ENCODE measurements around the genes TECPR2 and RCOR1.

DNA sequence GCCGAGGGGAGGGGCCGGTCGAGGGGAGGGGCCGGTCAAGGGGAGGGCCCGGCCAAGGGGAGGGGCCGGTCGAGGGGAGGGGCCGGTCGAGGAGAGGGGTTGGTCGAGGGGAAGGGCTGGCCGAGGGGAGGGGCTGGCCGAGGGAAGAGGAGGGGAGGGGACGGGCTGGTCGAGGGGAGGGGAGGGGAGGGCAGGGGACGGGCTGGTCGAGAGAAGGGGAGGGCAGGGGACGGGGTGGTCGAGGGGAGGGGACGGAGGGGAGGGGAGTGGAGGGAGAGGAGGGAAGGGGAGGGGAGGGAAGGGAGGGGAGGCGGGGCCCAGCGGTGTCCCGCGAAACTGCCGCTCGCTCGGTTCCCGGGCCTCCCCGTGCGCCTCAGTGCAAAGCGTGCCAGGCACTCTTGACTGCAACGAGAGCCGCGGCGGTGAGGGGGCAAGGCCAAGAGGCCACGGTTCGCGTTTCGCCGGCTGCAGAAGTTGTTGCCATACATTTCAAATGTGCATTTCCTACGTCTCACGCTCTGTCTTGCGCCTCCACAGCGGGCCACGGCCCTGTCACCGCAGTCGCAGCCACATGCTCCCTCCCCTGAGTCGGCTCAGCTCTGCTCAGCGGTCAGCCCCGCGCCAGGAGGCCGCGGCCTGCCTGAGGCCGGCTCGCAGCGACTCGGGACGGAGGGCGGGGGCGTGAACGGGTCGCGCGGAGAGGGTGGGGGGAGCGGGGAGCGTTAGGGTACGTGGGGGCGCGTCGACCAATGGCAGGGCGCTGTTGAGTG is 530 bp upstream of the PPP2R5C start:
- PRO-cap: bidirectional peak, plus-strand start outside the sequence, minus-strand start at position 663 of the sequence

DNA sequence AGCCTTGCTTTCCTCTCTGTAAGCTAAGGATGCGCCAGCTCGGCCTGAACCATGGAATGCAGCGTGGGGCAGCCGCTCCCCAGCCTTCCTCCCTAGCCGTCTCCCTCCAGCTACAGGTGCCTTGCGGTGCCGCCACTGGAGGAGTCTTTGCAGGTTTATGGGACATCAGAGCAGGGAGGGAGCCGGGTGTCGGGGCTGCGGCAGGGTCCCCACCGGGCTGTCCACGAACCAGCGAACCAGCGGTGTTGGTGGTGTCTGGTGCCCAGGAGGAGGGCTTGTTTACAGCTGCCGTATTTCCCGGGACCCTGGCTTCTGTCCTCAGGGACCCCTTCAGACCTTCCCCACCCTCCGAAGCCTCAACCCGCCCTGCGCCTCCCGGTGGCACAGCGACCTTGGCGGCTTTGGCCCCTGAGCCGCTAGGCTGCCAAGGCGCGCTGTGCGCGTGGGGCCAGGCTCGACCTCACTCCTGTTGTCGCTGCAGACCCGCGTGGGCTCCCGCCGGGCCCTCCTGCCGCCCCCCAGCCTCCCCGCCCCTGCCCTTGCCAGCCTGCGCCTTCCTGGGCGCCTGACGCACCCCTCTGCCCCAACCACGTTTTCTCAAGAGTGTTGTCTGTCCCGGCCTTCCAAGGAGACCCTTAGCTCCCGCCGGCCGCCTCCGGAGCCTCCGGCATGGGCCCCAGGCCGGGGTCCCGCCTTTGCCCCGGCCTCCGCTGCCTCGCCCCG is 19.6 kb downstream of the PPP2R5C start:
- PRO-cap: no peak

DNA sequence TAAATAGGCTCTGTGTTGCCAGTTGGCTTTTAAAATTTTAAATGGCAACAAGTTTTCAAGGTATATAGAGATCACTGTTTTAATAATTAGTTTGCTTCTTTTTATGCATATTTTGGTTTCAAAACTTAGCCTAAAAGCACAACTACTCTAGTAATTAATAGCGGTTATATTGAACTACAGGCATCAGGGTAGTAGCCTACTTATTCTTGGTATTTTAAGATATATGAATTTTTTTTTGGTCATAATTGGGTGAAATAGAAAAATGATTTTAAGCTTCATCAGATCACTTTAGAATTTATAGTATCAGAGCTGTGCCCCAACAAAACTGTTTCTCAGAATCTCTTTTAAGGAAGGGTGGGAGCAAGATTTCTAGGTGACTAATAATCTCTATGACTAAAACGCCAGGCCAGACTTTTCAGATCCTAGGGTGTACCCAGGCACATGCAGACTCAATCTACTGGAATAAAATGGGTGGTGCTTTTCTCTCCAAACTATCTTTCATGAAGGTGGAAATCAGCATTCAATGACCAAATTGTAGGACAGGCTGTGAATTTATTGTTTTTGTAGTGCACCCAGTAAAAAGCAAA is 49.2 kb downstream of the PPP2R5C start:
- PRO-cap: no peak

DNA sequence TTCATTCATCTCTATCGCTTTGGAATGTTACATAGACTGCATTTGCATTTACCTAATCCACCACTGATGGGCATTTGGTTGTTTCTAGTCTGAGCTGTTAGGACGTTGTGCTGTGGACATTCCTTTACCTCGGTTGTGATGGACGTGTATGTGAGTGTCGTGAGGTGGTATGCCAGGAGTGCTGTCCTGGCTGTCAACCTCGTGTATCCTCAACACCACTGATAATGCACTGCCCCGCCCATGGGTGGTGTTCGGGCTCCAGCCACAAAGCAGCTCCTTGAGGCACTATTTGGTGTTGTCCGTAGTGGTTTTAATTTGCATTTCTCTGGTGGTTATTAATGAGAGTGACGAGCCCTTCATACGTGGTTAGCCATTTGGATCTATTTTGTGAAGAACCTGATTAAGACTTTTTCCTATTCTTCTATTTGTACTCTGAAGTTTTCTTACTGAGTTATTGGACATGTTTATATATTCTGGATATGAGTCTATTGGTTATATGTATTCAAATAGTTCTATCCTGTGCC is 87.6 kb downstream of the PPP2R5C start:
- PRO-cap: no peak

DNA sequence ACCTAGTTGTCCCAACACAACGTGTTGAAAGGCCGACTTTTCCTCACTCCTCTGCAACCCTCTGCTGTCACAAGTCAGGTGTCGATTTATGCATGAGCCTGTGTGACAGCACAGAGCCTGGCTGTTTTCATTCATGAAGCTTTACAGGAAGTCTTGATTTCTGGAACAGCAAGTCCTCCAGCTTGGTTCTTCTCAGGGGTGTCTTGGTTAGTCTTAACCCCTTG is 88.2 kb downstream of the PPP2R5C start:
- PRO-cap: no peak

DNA sequence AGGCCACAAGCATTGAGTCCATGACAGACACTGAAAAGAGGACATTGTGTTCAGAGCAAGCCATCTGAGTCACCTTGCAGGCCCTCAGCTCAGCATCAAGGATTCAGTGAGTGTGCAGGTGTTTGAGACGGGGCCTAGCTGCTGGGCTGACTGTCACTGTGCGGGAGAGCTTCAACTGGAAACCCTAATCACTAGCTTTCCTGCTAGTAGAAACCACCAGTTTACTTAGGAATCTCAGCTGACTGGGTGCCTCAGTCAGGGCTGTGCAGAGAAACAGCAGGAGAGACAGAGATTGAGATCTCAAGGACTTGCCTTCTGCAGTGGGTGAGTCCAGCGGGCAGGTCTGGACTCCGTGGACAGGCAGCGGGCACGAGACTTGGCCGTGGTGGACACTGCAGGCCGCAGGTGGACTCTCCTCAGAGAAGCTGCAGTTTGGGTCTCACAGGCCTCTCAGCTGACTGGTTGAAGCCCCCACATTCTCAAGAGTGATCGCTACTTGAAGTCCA is 86.0 kb upstream of the DYNC1H1 start:
- PRO-cap: no peak

- PRO-cap: no peak
These were observed 11.1 kb upstream of the DYNC1H1 start for GRCh38 chr14:101953281-101953645.

DNA sequence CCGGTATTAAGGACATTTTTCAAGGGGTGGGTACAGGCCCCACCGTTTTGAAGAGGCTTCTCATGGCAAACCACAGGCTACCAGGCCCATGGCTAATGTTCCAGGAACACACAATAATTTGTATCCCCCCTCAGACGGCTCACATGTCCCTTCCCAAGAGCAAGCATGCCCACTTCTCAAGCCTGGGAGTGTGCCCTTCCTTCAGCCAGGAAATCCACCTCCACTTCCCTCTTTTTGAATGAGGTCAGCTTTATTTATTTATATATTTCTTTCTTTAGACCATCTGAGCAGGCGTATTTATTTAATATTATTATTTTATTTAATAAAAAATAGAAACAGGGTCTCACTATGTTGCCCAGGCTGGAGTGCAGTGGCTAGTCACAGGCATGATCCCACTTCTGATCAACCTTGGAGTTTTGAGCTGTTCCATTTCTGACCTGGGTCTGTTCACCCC is 10.0 kb downstream of the HSP90AA1 start:
- PRO-cap: no peak

- PRO-cap: no peak
These were observed 252 bp downstream of the HSP90AA1 start for GRCh38 chr14:102086661-102086923.

GRCh38 chr14:102154859-102155575 is 15.3 kb downstream of the WDR20 start:
- PRO-cap: no peak

GRCh38 chr14:102292556-102292755 is 12.5 kb downstream of the MOK start:
- PRO-cap: no peak

- PRO-cap: no peak
These were observed 2.0 kb downstream of the ZNF839 start for GRCh38 chr14:102321323-102322070.

DNA sequence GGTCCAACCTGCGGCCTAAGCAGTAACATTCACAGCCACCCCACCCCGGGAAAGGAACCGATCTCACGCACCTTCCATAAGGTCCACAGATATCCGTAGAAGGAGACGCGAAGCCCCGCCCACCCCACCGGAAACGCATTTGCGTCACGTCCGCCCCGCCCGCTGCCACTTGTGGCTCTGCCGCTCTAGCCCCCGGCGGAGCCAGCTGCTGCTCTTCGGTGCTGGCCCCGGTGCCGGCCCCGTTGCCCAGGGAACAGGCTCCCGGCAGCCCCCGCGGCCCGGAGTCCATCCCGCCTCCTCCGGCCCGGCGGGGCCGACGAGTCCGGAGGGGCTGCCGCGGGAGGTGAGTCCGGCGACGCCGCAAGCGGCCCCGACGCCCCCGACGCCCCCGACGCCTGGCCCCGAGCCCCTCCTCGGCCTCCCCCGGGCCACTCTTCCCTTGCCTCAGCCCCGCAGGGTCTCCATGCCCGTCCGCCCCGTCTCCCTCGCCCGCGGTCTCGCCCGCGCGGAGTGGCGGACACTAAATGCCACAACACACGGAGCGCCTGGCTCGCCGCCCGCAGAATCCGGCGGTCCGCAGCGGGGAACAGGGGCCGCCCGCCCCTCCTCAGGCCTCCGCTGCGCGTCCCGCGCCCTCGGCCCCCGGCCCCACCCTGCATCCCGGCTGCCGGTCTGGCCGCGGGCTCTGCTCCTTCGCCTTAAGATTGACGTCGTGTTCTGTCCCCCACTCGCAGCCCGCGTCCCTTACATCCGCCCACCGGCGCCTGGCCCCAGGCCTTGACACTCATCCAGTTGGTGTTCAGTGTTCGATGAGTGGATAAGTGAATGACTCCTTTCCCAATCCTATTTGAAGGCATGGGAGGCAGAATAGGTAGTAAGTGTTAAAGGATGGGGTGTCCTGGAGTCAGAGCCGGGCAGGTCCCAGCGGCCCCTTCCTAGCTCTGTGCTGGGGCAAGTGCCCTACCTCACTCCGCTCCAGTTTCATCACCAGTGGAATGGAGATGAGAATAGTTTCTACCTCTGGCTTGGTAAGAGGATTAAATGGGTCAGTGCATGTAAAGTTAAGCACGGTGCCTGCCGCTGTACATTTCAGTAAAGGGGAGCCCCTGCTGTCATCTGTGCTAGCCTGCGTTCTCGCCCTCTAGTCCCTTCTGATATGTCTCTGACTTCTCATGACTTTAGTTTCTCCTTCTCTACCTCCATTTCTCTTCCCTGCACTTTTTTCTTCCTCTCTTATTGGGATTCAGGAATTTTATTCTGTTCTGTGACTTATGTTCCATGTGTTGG is at the start of gene TECPR2:
TSS of gene TECPR2 (plus strand) at position 168 of the 1,287 bp plus-strand sequence.
- PRO-cap: bidirectional peak, plus-strand start at position 213 of the sequence, minus-strand start at position 65 of the sequence; bidirectional peak, plus-strand start at position 560 of the sequence, minus-strand start at position 512 of the sequence

GRCh38 chr14:102370210-102371112 is 7.7 kb downstream of the TECPR2 start:
- PRO-cap: no peak

GRCh38 chr14:102408260-102409353 is 45.9 kb downstream of the TECPR2 start:
- PRO-cap: no peak

DNA sequence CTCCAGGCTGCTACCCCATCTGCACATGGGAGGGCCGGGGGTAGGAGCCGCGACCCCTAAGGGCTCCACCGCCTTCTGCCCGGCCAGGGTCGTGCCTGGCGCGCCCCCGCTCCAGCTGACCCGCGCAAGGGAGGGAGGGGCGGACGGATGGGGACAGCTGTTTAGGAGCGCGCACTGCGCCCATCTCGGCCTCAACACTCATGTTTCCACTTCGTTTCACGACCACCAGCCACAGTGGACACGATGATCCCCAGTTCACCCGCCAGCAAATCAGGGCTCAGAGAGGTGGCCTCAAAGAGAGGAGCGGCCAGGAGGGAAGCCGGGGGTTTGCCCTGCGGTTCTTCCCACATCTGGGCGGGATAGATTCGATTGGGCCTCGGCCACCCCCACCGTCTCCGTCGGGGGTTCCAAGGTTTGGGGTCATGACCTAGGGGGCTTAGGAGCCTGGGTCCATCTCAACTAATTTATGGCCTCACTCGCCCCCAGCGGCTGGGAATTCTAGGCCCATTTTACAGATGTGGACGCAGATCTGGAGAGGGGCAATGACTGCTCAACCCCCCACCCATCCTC is 693 bp upstream of the ANKRD9 start:
- PRO-cap: no peak

GRCh38 chr14:102592559-102592723 is at the start of gene RCOR1:
RCOR1 (plus strand) TSS chr14:102592649.
- PRO-cap: bidirectional peak, plus-strand start at chr14:102592655, minus-strand start at chr14:102592411

GRCh38 chr14:102646162-102646631 is 53.7 kb downstream of the RCOR1 start:
- PRO-cap: no peak

- PRO-cap: no peak
These were observed 91.4 kb downstream of the RCOR1 start for GRCh38 chr14:102683615-102684487.

GRCh38 chr14:102702521-102703296 is 74.5 kb upstream of the TRAF3 start:
- PRO-cap: no peak

Data from mesothelial cell of epicardium (in vitro differentiated cells).